Choroid plexus epithelial cell (primary cell): ENCODE measurements around a stretch of chr2.

GRCh38 chr2:43219359-43219653 lies 7.1 kb downstream of the ZFP36L2 start:
- RRBS = no CpG with 5 or more reads among the region's 11 CpGs

GRCh38 chr2:43300515-43301702 lies 74.5 kb upstream of the ZFP36L2 start:
- RRBS = no CpG with 5 or more reads among the region's 14 CpGs

GRCh38 chr2:43302136-43302620 lies 75.8 kb upstream of the ZFP36L2 start:
- RRBS = no CpG with 5 or more reads among the region's 1 CpG

- RRBS = no CpG with 5 or more reads among the region's 2 CpGs
Measured at GRCh38 chr2:43331341-43331927, 105.0 kb upstream of the ZFP36L2 start.

DNA sequence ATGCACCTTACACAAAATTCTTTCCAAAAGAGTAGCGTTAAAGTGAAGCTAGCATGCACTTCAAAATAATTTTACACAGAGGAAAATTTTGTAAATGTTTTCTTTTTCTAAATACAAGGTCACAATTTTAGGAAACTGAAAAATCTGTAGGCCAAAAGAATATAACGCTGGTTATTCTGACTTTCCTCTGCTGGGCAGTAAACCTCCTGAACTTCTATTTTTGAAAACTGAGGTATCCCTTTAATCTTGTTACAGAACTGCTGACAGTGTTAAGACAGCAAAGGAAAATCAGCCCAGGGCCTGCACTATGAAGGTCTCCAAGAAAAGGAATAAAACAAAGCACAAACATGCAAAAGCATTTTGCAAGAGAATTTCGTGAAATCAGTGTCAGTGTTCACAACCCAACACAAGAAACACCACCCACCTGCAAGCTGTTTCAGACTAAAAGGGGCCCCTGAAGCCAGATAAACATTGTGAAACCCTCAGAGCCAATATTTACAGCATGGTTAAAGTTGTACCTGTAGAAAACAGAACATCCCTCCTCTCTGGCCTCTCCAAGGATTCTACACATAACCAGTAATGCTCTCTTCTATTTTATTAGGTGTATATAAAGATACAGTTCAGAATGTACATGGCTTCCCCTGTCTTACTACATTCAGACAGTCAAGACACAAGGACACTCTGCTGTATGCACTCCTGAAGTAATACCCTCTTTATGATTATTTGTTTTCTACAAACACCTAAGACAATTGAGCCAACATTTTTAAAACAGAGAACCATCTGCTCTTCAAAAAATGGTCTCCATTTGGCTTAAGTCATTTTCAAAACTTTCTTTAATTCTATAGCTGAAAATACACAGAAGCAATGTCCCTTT lies 149.4 kb upstream of the ZFP36L2 start:
- RRBS = no CpG with 5 or more reads among the region's 3 CpGs

GRCh38 chr2:43556175-43556559 lies 39.7 kb downstream of the THADA start:
- RRBS = no CpG with 5 or more reads among the region's 4 CpGs

DNA sequence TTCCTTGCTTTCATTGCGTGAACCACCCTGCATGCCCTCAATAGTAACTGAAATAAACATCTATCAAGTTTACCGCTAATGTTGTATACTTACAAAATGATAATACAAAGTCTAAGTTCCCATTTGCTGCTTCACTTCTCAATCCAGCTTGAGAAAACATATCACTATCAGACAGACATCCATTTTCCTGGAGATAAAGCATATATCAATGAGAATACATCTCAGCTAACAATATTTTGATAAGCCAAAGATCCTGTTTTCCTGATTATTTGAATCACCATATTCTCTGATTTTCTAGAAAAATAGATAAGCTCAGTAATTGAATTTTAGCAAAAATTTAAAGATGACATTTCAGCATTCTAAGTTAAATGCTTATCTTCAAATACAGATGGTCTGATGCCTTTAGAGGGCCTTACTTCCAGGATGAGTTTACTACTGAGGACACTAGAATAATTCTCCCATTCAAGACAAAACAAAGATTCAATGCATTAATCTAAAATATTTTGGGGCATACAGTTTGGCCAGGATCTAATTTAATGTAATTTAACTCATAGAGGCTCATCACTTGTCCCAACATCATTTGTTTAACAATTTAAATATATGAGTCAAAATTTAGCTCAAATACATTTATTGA lies 35.2 kb downstream of the LRPPRC start:
- RRBS = no CpG with 5 or more reads among the region's 2 CpGs

DNA sequence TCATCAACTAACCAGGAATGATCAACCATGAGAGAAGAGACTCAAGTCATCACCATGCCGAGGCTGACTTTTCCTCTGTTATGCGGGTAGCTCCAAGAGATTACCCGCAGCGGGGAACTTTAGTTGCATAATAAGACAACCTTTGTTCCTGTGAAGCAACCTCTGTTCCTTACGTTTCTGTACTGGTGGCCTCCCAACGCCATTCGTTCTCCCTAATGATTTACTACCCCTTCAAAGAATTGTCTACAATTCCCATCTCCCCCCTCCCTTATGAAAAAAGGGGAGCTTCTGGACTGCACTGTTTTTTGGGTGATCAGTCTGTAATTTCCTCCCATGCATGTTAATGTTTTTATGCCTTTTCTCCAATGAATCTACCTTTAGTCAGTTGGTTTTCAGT lies 66.1 kb upstream of the LRPPRC start:
- RRBS = no CpG with 5 or more reads among the region's 7 CpGs

GRCh38 chr2:44180437-44181051 lies 11.9 kb downstream of the PPM1B start:
- RRBS = no CpG with 5 or more reads among the region's 4 CpGs

- RRBS = no CpG with 5 or more reads among the region's 2 CpGs
Measured at GRCh38 chr2:44443445-44443890, 81.7 kb downstream of the CAMKMT start.

DNA sequence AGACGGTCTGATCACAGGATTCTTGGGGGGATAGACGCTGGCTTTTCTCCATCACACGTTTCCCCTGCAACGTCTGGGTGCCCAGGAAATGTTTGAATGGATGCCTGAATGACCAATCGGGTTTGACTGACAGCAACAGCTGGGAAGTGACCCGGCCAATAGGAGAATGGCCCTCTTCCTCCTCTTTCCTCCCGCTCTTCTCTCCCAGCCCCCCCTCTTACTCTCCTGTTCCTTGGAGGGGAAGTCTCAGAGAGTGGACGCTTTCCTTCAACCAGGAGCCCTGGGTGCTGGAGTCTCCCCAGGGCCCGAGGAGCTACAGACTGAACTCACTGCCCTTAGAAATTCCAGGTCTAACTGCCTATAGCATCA lies 5.2 kb upstream of the SIX2 start:
- RRBS = no CpG with 5 or more reads among the region's 9 CpGs

GRCh38 chr2:45211750-45212247 lies 202.5 kb upstream of the SIX2 start:
- RRBS = no CpG with 5 or more reads among the region's 3 CpGs

DNA sequence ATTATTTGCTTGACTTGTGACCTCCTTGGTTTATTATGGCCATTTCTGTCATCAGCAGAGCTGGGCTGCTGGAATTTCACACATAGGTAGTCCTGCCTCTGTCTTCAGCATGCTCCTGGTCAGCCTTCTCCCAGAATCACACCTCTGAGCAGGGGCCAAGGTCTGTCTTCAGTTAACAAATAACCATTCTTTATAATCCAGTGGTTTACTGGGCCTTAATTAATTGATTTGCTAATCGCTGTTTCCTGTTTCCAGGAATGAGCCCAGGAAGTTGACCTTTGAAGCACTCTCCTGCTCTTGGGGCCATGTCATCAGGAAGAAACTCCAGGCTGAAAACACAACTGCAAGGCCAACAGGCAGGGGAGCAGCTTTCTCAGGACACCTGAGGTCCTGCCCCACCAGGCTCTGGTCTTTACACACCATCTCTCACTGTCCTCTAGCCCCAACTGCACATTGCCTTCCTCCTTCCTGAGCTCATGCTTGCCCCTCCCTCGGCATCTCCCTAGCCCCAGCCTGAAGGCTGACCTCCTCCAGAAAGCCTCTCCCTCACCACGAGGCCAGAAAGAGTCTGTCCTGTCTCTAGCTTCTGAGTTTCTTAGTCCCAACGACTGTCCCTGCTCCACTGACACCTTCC lies 278.4 kb downstream of the SRBD1 start:
- RRBS = no CpG with 5 or more reads among the region's 4 CpGs

- RRBS = no CpG with 5 or more reads among the region's 9 CpGs
Measured at GRCh38 chr2:45649416-45649822, 2.1 kb upstream of the PRKCE start.

- RRBS = 1% methylated on average over 17 of the region's 64 CpGs
Measured at GRCh38 chr2:45649823-45650760, 1.4 kb upstream of the PRKCE start.

DNA sequence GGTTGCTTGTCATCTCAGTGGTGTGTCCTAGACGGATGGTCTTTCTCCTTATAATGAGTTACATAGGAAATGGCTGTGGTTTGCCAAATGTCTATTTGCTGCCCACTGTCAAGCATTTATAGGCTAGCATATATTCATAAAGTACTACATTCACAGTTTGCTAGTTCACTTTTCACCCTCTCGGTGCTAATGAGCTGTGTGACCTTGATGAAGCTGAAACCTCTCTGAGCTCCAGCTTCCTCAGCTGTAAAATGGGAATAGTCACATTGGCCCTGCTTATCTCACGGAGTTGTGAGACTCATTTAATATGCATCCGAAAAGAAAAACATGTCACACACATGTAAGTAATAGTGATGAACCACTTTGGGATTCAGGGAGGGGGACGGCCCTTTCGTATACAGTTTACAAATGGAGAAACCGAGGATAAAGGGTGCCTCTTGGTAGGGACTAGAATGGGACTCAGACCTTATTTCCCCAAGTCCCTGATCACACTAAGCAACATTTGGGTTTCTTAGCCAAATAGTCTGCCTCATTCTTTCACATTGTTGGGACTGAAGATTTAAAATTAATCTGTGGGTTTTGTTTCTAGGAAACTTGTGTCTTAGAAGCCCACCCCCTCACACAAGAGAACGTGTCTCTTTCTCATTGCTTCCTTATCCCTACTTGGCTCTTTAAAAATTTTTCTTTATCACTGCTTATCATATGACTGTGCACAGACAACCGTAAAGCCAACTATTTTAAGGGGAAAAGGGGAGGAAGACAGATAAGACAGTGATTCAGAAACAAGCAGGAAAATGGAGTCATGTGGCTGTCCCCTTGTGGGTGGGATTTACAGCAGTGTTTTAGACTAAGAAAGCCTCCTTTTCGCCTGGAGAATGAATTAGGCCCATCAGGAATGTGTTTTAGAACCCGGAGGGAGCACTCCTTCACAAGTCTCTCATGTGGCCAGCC lies 17.3 kb downstream of the PRKCE start:
- RRBS = no CpG with 5 or more reads among the region's 11 CpGs

- RRBS = no CpG with 5 or more reads among the region's 5 CpGs
Measured at GRCh38 chr2:45765956-45766298, 114.5 kb downstream of the PRKCE start.

- RRBS = no CpG with 5 or more reads among the region's 8 CpGs
Measured at GRCh38 chr2:46032140-46032658, 265.0 kb upstream of the EPAS1 start.

GRCh38 chr2:46049840-46050571 lies 247.2 kb upstream of the EPAS1 start:
- RRBS = no CpG with 5 or more reads among the region's 10 CpGs

- RRBS = no CpG with 5 or more reads among the region's 4 CpGs
Measured at GRCh38 chr2:46230112-46230448, 67.1 kb upstream of the EPAS1 start.